Parietal lobe (tissue), 2 donors: ENCODE data around the genes AGPAT4 and QKI.

- RAMPAGE, long total RNA = no peak
Observed at GRCh38 chr6:160995967-160996783, 4.6 kb downstream of the MAP3K4 start.

GRCh38 chr6:161068978-161070053 is 77.7 kb downstream of the MAP3K4 start:
- RAMPAGE, long total RNA = no peak

- RAMPAGE, long total RNA = no peak
Observed at GRCh38 chr6:161070338-161071254, 79.0 kb downstream of the MAP3K4 start.

DNA sequence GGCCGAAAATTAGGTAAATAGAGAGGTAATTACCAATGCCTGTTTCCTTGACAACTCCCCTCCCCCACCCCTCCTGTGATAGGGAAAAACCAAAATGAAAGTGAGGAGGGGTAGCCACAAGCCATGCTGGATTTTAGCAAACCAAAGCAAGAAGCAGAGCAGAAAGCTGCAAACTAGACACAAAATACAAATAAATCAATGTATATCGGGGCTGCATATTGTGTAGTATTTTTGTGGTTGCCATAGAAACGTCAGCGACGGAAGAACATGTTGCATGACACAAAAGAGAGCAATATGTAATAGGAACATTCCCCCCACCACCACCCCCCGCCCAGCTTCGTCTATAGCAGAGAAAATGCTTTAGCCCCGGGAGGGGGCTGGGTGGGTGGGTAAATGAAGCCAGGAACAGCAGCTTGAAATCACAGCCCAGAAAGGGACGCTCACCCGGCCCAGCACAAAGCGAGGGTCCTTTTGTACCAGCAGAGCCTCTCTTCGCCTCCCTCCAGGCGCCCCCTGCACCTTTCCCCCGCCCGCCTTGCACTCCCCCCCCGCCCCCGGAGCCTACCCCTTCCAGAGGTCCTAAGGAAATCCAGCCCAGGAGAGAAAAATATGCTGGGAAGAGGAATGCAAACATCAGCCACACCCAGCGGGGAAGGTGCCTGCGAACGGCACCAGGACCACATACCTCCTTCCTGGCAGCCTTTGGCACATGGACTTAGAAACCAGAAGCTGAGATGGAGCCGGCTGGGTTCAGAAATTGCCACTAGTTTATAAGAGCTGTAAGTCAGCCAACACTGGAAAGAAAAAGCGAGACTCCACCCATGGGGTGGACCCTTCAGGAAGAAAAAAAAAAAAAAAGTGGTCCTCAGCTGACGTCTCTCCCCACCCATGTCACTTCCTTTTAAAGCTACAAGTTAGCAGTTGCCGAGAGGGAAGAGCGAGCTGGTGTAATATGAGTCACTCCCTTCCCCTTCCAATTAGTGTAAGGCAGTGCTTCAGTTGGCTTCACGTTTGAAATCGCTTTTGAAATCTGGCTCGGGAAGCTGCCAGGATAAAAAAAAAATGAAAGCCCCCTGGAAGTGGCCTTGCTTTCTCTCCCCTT is at the start of gene AGPAT4:
TSS of gene AGPAT4 (minus strand) at position 809 of the 1,102 bp plus-strand sequence.
- RAMPAGE, long total RNA = no peak

- RAMPAGE, long total RNA = no peak
Observed at GRCh38 chr6:162140342-162140794, 587.2 kb downstream of the PRKN start.

- RAMPAGE, long total RNA = no peak
Observed at GRCh38 chr6:162234643-162234901, 493.0 kb downstream of the PRKN start.

DNA sequence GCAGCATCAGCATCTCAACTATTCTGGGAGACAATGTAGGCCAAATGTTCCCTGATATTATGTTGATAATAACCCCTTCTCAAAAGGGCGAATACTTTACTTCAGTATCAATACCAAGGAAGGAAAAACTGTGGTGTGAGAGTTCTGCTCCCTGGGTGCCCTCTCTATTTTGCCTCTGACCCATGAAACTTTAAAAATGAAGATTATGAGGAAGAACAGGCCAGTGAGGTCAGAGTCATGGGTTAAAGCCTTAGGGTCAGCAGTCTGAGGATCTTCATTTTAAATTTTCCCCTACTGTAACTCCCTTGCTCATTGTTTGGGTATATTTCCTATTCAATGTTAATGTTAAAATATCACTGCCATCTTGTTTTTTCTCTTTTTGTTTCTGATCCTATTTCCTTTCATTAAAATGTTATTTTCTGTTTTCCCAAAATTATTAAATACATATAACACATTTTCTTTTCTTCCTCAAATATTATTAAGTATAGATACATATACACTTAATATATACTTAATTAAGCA is 47.9 kb downstream of the PRKN start:
- RAMPAGE, long total RNA = no peak

DNA sequence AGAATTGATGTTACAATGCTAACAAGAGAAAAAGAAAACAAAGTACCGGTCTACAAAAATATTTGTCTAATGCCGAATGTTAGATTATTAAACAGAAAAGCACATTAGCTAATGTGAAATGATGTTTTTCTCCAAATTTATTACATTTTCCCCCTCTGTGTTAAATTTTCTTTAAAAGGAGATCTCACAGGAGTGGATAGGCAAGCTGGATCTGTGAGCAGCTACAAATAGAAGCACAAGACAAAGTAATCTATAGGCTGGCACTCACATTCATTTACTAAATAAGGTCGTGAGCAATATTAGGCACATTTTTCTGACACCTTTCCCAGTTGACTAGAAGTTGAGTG is 205.8 kb upstream of the QKI start:
- RAMPAGE, long total RNA = no peak

DNA sequence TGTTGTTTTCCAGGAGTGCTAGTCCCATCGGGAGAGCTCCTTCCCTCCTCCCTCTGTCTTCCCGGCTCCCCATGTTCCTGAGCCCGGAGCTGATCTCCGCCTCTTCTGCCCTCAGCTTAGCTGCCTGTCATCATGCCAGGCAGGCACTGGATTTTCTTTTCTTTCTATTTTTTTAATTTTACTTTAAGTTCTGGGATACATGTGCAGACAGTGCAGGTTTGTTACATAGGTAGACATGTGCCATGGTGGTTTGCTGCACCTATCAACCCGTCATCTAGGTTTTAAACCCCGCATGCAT is 153.5 kb upstream of the QKI start:
- RAMPAGE, long total RNA = no peak

GRCh38 chr6:163264246-163264860 is 150.2 kb upstream of the QKI start:
- RAMPAGE, long total RNA = no peak

DNA sequence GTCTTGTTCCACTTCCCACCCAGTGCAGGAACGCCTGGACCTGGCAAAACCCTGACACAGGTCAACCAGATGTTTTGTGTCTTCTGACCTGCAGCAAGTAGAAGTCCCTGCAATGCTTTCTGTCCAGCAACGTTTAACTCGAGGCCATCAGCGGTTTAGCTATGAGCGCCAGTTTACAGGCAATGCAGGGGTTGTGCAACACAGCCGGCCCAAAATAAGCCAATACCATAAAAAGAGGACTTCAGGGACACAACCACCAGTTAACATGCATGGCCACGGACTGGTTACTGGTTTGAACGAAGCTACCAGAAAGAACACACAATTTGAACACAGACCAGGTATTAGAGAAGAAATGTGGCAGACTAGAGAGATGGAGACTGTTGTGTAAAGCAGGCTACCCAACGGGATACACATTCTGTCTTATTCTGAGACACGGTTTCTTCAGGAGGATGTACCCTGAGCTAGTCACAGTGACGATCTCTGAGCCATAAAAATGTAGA is 80.1 kb upstream of the QKI start:
- RAMPAGE, long total RNA = no peak

GRCh38 chr6:163341425-163342250 is 72.9 kb upstream of the QKI start:
- RAMPAGE, long total RNA = no peak

GRCh38 chr6:163346357-163347062 is 68.0 kb upstream of the QKI start:
- RAMPAGE, long total RNA = no peak

DNA sequence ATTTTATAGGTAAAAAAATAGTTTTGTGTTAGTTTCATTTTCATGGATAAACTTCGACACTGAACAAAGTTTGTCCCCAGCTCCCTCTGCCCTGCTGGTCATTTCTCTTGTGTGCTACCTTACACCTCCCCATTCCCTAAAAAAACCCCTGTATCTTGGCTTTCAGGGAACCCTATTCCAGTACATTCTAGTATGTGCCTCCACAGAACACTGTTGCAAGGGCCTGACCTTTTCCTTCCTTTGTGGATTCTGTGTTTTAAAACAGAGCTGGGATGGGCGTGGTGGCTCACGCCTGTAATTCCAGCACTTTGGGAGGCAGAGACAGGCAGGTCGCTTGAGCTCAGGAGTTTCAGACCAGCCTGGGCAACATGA is 20.6 kb upstream of the QKI start:
- RAMPAGE, long total RNA = no peak

DNA sequence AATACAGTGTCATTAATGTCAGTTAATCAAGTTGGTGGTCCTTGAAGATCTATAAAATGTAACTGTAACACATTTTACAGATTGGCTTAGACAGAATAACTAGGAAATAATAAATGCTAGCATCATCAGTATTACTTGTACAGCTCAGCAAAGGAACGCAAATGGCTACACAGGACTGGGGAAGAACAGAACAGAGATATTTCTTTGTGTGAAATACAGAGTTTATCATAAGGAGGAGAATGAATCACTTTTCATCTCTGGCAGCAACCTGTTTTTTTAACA is 8.2 kb upstream of the QKI start:
- RAMPAGE, long total RNA = no peak

GRCh38 chr6:163414299-163415379 is at the start of gene QKI:
QKI (plus strand) TSS chr6:163414718.
- RAMPAGE, long total RNA = no peak

- RAMPAGE, long total RNA = no peak
Observed at GRCh38 chr6:163416291-163417123, 2.0 kb downstream of the QKI start.

GRCh38 chr6:163418083-163419459 is 4.1 kb downstream of the QKI start:
- RAMPAGE, long total RNA = no peak

DNA sequence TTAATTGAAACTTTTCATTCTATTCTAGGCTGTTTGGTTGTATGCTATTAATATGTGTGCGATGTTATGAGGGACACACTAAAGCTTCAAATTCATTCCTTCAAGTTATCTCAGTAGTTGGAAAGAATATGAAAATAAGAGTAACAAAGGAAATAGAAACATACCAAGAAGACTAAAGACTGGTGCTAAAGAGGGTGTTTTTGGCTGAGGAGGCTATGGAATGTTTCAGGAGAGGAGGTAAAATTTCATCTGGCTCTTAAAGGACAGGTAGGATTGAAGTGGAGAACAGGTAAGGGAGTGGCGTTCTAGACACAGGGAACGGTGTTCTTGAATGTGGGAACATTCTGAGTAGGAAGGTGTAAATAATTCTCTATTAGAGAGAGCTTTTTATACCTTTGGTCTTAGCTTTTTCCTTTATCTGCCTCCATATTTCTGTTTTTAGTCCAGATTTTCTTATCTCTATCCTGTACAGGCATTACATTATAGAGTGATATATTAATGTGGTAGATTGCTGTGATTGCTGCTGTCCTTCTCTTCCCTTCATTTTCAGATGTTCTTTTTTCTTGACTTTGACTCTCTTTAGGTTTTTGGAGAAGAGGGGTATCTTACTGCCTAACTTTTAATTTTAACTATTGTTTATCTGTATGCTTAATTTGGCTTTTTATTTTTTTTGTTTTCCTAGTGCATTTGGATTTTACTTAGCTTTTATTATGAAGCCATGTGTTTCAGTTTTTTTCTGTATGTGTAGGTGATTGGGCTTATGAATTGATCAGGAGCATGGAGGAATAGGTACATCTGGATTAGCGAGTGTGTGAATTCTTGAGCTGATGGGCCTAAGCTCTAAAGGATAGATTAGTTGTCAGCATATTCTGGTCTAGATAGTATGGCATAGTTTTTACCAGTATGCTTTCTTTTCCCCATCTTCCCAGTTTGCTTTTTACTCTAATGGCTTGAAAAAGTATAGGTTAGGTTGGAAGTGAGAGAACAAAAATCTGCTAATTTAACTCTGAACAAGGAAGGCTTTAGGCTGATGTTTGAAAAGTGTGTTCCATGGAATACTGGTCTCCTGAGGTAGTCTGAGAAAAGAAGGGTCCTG is 15.6 kb downstream of the QKI start:
- RAMPAGE, long total RNA = no peak

DNA sequence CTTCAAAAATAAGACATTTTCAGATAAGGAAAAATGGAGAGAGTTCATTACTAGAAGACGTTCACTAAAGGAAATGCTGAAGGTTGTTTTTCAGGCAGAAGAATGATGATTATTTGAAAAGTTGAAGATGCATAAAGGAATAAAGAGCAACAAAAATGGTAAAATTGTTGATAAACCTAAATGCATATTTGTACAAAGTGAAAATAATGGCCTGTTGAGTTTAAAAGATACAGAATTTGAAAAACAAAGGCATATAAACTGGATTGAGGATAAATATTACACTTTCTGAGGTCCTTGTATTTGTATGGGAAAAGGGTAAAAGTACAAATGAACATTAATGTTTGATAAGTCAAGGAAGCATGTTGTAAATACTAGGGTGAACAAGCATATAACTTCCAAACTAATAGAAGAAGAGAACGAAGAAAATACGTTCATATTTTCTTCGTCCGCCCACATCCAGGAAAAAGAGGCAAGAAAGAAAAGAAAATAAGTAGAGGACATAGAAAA is 56.8 kb downstream of the QKI start:
- RAMPAGE, long total RNA = no peak